Neural progenitor cell (in vitro differentiated cells): ENCODE measurements around a stretch of chr2.

GRCh38 chr2:44503639-44504130, 141.9 kb downstream of the CAMKMT start:
- RAMPAGE, long total RNA: no peak

DNA sequence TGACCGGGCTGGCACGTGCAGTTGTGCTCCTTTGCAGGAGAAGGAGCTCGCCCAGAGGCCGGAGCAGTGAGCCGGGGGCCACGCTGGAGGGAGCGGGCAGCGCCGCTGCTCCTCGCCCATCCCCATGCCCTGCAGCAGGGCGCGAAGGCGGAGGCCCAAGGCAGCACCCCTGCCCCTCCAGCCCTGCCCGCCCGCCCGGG, 173.1 kb upstream of the SIX3 start:
- RAMPAGE, long total RNA: no peak

DNA sequence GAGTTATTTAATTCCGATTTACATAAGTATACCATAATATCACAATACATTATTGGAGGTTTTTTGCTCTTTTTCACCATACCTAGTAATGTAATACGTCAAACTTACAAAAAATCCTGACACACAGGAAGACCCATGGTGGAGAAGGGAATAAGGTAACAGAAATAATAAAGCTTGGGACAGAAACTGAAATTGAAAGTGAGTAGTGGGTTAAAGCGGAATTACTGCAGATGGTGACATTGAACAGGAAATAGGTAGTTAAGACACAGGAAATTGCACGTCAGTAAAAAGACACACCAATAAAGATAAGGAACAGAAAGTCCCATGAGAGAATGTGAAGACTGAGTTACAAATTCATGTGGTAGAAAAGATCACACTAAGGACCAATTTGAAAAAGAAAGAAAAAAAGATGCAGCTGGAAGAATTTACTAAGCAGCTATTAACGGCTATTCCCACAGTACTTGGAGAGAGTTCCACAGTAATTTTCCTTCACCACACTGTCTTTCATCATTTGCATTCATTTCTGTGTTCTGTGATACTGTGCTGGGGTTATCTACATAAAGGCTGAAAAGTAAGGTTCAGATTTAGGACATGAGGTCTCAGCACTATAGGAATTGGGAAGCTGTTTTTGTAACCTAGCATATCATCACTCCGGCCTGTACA, 43.1 kb downstream of the SRBD1 start:
- RAMPAGE, long total RNA: no peak

DNA sequence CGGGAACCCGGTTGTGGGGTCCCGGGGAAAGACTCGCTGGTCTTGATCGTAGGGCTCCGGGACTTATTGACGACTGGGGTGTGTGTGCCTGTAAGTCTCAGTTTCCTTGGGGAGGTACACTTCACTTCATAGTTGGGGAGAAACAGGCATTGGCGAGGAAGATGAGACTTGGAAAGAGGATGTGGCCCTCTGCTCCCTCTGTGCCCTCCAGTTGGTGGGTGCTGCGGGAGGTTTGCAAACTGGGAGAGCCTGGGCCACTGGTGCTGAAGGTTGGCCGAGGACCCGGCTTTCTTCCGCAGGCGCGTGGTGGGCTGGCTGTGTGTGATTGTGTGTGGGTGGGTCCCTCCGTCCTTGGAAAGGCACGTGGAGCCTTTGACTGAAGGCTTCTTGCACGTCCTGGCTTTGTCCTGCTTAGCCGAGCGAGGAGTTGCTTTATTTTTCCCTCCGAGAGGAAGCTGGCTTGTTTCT, 1.0 kb downstream of the PRKCE start:
- RAMPAGE, long total RNA: no peak

DNA sequence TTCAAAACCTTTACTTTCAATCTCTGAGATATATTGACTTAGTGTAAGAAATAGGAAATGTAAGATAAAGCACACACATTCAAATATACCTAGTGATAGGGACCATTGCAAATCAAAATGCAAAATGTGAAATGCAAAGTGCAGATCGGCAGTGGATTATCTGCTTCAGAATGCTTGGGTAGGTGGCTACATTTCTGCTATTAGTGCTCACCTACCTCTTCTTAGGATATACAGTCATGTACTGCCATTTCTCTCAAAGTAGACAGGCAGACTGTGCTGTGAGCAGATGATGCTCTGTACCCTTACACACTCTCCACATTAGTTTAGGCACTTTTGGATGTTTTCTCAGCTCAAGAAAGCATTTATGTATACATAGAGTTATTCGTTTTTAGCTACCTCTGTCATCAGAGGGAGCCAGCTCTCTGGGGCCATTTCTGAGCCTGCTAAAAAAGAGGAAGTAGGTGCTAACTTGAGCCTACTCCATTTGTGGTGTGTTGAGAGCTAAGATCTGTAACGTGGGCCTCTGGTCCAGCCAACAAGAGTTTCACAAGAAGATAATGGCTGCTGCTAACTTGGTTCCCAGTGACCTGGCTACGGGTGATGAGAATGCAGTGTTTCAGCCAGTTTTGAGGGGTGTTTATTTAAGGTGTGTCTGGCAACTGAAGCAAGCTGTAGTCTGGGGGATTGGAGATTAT, 182.3 kb downstream of the PRKCE start:
- RAMPAGE, long total RNA: no peak

- RAMPAGE, long total RNA: no peak
Observed at GRCh38 chr2:45938275-45938774, 286.9 kb downstream of the PRKCE start.

GRCh38 chr2:46309031-46309928, 12.1 kb downstream of the EPAS1 start:
- RAMPAGE, long total RNA: no peak

- RAMPAGE, long total RNA: no peak
Observed at GRCh38 chr2:46347623-46348630, 50.7 kb downstream of the EPAS1 start.

GRCh38 chr2:46367290-46368476, 70.5 kb downstream of the EPAS1 start:
- RAMPAGE, long total RNA: no peak

DNA sequence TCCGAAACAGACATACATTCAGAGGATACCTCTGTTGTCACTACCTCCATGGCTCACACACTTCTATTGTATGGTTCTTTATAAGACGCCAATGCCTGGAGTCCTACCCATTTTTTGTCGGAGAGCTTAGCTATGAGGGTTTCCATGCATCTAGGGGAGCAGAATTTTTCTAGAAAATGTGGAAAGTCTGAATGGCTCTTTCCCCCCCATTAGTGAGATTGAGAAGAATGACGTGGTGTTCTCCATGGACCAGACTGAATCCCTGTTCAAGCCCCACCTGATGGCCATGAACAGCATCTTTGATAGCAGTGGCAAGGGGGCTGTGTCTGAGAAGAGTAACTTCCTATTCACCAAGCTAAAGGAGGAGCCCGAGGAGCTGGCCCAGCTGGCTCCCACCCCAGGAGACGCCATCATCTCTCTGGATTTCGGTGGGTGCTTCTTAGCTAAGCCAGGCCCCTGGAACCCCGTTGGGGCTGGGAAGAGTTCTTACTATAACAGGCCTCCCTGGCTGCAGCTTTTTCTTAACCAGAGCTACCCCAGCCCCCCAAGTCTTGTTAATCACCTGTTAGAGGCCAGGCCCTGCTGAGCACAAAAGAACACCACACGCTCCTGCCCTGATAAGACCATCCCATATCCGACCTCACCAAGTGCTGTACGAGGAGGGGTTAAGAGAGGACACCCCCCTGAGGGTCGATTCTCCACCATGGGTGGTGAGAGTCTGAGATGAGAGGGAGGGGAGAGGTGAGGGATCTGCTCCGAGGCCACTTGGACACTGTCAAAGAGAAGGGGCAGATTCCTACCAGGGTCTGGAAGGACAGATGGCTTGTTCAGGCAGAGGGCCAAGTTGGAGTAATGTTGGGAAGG, 79.4 kb downstream of the EPAS1 start:
- RAMPAGE, long total RNA: no peak

- RAMPAGE, long total RNA: no peak
Observed at GRCh38 chr2:46559684-46560320, 17.4 kb upstream of the ATP6V1E2 start.

- RAMPAGE, long total RNA: no peak
Observed at GRCh38 chr2:46568998-46569902, 26.9 kb upstream of the ATP6V1E2 start.

DNA sequence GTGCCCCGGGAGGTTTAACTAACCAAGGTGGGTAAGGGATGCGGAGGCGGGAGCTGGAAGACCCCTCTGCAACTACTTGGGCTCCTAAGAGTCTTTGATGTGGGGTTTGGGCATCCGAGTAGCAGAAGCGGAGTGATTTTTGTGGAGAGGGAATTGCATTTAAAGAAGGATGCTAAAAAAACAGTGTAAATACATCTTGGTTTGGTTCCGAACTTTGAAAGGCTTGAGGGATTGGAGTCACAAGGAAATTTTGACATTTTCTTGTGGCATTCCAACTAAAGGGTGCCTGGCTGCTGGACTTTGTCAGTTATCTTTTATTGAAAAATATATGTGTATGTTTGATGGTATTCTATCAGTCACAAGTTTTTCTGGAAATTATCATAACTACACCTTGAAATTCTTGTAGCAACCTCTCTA, 902 bp downstream of the SOCS5 start:
- RAMPAGE, long total RNA: no peak

DNA sequence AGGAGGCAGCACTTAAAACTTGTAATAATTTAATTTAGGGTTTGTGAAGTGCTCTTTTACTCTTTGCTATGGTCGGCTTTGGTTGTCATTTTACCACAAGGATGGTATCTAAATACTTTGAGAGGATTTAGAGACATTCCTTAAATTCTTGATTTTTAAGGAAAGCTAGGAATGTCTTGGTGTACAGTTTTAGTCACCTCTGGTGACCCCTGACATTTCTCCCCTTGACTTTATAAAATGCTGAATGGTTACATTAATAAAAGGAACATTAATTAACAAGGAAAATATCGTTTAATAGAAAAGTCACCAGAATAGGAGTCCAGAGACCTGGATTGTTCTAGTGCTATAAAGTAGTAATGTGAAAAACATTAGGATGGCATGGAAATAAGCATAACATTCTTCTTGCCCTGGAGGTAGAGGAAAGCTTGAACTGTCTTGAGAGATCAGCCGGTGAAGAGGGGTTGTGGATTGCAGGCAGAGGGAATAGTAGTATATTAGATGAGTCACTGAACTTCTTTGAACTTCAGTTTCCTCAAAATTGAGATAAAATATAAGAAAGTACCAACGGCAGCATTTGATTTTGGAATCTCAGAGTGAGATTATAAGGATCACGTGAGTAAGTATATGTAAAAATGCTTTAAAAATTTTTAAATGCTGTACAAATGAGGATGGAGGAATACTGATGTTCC, 7.4 kb downstream of the SOCS5 start:
- RAMPAGE, long total RNA: no peak

- RAMPAGE, long total RNA: no peak
Observed at GRCh38 chr2:46812101-46813322, 103.1 kb downstream of the MCFD2 start.

GRCh38 chr2:46845878-46846922, 69.4 kb downstream of the MCFD2 start:
- RAMPAGE, long total RNA: no peak

DNA sequence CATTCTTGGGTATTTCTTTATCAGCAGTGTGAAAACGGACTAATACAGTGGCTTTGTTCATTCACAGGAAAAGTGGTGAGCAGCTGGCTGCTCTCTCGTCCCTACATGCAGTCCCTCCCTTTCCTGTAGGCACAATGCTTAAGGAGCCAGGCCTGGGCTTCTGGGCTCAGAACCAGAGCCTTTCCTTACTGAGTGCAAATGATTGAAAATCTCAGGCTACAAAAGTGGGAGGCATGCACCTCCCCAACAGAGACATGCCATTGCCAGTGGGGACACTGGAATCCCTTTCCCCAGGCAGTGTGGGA, 61.4 kb downstream of the MCFD2 start:
- RAMPAGE, long total RNA: no peak

GRCh38 chr2:46983628-46984116, 42.6 kb downstream of the TTC7A start:
- RAMPAGE, long total RNA: no peak

DNA sequence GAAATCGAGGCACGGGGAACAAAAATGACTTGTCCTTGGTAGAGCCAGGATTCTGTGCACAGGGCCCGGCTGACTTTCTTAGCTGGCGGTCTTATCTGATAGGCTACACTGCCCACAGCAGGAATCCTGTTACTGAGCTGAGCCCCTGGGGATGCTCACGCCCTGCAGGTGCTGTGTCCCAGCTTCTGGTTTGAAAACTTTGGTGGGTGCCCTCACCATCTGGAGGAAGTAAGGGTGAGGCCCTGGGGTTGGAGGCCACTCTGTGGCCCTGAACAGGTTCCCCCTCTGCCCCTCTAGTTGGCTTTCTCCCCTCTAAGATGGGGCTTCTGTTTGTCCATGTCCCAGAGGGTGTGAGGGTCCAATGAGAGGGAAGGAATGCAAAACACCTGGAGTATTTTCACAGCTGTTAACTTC, 43.1 kb downstream of the TTC7A start:
- RAMPAGE, long total RNA: no peak

GRCh38 chr2:46997908-46998362, 56.9 kb downstream of the TTC7A start:
- RAMPAGE, long total RNA: no peak